Colic lymph node (tissue), 1 donor: ENCODE data around the gene CRIP1.

- PRO-cap = no peak
Observed at GRCh38 chr14:105354963-105355424, 40.4 kb downstream of the PACS2 start.

DNA sequence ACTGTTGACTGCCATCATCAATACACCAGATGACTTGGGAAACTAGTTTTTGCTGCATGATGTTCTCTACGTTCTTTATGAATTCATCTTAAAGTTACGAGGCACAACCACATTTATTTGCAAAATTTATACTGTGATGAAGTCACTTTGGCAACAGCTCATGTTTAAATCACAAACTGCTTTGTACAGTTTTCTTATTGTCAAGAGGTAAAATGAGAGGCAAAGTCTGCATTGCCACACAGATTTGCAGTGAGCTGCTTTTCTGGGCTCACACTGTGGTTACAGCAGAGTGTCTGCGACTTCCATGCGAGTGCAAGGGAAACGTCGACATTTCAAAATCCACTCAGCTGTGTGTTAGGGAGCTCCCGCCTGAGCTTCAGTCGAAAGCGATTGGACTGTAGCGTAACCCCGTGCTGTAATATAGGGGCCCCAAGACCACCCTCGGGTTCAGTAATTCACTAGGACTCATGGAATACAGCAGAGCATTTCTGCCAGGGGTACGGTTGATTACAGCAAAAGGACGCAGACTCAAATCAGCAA lies 13.0 kb downstream of the MTA1 start:
- PRO-cap = no peak

DNA sequence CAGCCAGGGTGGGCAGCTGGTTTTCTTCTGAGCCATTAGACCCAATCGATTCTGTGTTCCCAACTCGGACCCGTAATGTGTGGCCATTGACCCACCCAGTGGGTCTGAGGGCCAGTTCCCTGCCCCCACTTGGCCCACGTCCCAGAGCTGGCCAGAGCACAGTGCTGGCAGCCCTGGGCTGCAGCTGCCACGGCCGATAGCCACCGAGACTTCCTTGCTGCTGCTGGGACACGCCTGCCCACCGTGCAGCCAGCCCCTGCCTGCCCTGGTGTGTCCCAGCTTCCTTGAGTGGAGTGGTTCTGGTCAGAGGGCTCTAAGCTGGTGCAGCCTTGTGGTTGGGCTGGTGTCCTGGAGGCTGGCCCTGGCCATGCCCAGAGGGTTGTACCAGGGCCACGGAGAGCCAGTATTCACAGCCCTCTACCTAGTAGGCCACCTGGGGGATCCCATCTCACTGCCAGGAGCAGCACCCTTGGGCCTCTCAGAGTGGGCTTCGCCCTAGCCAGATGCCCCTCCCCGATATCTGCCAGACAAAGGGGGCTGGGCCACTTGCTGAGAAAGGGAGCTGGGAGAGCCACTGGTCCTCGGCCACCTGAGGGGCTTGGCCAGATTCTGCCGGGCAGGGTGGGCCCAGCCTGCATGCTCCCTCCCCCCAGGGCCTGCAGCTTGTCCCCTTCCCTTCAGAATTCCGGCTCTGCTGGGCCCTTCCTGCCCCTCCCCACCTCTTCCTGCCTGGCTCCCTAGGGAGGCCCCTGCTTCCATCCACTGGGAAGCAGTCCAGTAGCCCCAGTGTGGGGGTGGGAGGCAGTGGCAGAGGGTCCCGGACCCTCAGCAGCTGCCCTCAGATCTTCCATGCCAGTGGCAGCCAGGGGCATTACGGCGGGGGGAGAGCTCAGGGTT lies 2.1 kb downstream of the CRIP2 start:
- PRO-cap = bidirectional peak, plus-strand start at position 786 of the sequence, minus-strand start at position 591 of the sequence

GRCh38 chr14:105478157-105479363 lies 3.9 kb downstream of the CRIP2 start:
- PRO-cap = no peak

GRCh38 chr14:105486243-105487343 lies at the start of gene CRIP1:
Gene CRIP1 (plus strand): TSS chr14:105486886.
- PRO-cap = bidirectional peak, plus-strand start at chr14:105487197, minus-strand start at chr14:105487034

- PRO-cap = no peak
Observed at GRCh38 chr14:105707721-105708775, 181.7 kb downstream of the TMEM121 start.

DNA sequence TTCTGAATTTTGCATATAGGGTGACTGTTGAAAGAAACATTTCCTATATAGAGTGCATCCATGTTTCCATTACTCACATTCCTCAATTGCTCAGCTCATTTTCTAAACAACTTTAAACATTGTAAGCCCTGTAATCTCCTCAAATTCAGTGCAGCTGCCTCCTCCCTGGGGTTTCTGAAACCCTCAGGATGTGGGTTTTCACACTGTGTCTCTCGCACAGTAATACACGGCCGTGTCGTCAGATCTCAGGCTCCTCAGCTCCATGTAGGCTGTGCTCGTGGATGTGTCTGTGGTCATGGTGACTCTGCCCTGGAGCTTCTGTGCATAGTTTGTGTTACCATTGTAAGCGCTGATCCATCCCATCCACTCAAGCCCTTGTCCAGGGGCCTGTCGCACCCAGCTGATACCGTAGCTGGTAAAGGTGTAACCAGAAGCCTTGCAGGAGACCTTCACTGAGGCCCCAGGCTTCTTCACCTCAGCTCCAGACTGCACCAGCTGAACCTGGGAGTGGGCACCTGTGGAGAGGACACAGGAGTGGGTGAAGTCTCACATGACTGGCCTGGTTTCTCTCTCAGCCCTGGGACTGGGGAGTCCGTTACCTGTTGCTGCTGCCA lies 658.4 kb downstream of the TMEM121 start:
- PRO-cap = no peak

DNA sequence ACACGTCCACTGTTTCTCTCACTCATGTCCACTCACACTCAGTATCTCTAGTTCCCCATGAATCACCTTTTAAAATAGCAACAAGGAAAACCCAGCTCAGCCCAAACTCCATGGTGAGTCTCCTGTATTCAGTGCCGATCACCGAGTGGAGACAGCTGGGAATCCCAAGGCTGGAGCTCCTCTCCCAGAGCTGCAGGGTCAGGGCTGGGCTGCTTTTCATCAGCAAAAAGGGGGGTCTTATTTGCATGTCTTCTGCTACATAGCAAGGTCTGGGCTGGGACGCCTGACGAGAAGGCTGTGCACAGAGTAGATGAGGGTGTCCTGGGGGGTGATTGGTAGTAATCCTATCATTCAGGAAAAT lies 1276.6 kb downstream of the TMEM121 start:
- PRO-cap = no peak

DNA sequence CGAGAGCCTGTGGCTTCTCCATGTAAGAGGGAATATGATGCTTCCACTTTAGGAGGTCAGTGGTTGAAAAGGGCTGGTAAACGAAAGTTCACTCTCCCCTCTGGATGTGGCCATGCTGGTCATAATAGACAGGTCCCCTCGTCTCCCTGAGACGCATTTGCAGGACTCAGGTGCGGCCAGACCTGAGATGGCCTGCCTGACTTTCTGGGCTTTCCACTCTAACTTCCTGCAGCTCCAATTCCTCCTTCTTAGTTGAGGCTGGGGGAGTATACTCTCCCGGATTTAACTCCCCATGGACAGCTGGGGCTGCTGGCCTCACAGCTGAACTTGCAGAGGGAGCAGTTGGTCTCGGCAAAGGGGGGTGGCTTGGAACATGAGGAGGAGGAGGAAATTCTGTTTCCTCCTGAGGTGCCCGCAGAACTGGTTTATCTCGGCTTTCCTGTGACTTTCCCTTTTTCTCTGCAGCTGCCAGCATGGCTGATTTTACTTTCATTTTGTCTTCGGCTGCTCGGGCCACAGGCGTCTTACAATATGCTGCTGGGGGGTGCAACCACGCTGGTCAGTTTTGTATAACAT lies 1317.4 kb downstream of the TMEM121 start:
- PRO-cap = bidirectional peak, plus-strand start at position 492 of the sequence, minus-strand start at position 430 of the sequence